A172 (cell line): ENCODE data around the genes RBM14 and KDM2A.

- RAMPAGE, long total RNA, result no peak
Measured at GRCh38 chr11:66360058-66361100, 11.2 kb downstream of the SLC29A2 start.

DNA sequence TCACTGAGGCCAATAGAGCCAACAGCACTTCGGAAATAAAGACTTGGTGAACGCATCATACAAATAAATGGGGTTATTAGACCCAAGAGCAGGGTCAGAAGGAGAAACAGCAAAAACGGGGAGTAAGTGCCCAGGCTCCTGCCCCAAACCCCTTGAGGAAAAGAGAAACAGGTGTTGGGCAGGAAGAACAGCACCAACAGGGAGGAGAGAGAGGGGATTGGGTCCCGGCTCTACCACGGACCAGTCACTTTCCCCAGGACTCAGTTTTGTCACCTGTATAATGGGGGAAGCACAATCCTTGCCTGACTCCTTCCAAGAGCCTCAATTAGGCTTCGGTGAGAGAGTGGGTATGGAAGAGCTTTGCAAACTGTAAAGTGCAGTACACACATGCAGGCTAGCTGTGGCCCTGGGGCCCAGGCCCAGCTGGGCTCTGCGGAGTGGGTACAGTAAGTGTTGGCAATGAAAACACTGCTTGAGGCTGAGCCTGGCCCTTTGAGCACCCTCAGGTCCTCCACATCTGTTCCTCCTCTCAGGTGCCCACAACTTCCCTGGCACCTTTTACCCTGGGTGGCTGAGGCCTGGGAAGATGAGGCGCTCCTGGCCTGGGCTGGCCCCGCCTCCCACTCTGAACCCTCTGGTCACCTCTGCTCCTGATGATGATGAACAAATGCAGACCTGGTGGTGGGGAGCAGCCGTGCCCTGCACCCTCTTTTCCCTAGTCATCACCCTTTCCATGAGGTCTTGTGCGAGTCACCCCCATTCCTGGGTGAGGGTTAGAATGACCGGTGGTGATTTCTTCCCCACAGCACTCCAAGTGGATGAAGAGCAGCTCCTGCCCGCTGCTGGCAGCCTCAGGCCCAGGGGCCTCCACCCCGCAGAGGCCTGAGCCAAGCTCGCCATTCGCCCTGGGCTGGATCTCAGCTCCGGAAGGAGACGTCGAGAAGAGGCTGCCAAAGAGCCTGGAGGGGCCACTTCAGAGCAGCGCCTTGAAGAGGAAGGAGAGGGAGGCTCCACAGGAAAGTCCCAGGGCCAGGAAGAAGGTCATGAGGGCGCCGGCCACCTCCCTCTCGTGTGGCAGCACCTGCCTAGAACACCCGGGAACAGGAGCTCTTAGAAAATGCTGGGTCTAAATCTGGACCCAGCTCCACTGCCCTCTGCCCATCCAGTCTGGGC lies 8.7 kb downstream of the SLC29A2 start:
- RAMPAGE, long total RNA, result no peak

DNA sequence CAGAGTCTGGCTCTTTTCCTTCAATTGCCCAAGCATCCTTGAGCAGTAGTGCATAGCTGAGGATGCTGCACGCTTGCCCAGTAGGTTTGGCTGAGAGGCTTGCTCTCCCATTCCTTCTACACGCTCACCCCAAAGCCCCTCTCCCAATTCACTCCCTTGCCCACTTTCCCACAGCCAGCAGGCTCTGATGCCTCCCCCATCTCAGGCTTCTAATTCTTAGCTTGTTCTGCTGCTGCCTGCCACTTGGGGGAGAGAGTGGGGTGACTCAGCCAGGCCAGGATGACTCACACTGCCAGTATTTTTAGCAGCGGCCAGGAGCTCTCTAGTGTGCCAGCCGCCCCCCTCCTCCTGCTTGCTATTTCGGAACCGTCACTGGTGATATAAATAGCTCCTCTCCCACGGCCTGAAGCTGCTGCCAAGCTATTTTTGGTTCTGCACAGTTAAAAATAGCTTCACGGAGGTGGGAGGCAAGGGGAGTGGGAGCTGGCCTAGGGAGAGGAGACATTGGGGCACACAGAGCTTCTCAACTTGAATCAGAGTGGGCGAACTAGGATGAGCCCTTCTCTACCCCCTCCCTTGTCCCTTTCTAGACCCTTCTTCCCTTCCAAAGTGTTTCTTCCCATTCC lies 2.7 kb upstream of the NPAS4 start:
- RAMPAGE, long total RNA, result no peak

DNA sequence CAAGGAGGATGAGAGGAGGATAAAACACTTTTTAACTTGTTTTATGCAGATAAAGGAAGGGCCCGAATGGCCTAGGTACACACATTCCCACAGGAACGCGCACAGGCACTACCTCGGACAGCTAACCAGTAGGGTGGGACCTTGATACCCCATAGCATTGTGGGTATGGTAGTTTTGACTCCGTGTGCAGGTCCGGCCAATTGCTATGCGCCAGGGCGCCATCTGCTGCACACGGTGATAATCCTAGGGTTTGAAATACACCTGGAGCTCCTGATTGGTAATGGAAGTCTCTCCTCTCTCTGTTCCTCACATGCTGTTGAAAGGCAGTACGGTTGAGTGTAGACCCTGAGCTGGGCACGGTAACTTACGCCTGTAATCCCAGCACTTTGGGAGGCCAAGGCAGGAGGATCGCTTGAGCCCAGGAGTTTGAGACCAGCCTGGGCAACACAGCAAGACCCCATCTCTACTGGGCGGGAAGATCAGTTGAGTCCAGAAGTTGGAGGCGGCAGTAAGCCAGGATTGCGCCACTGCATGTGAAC lies 341 bp upstream of the MRPL11 start:
- RAMPAGE, long total RNA, result no peak

GRCh38 chr11:66457714-66458205 lies 8.9 kb upstream of the PELI3 start:
- RAMPAGE, long total RNA, result no peak

DNA sequence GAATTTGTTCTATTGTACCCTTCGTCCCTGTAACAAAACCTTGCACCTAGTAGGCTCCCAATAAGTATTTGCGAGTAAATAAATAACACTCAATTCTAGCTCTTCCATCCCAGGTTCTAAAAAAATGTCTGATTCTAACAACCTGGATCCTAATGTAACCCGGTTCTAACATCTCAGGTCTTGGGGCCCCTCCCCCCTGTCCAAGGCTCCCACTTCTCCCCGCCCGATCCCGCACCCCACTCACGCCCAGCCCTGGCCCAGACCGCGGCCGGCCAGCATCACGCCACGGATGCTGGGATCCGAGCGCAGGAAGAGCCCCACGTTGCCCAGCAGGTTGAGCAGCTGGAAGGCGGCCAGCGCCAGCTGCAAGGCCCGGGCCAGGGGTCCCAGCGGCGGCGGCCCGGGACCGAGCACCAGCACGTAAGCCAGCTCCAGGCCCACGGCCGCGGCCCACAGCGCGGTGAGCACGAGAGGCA lies 331 bp downstream of the ZDHHC24 start:
- RAMPAGE, long total RNA, result no peak

GRCh38 chr11:66616560-66616719 lies at the start of gene RBM14:
Gene RBM14 (plus strand): TSS chr11:66616630.
- RAMPAGE, long total RNA, result no peak

GRCh38 chr11:66622802-66623649 lies 6.6 kb downstream of the RBM14 start:
- RAMPAGE, long total RNA, result no peak

GRCh38 chr11:66630004-66630555 lies 8.4 kb upstream of the RBM4 start:
- RAMPAGE, long total RNA, result no peak

- RAMPAGE, long total RNA, result no peak
Measured at GRCh38 chr11:66689715-66690376, 12.2 kb upstream of the RBM4B start.

- RAMPAGE, long total RNA, result no peak
Measured at GRCh38 chr11:66718210-66719414, 10.4 kb downstream of the SPTBN2 start.

- RAMPAGE, long total RNA, result no peak
Measured at GRCh38 chr11:66720143-66720751, 8.8 kb downstream of the SPTBN2 start.

DNA sequence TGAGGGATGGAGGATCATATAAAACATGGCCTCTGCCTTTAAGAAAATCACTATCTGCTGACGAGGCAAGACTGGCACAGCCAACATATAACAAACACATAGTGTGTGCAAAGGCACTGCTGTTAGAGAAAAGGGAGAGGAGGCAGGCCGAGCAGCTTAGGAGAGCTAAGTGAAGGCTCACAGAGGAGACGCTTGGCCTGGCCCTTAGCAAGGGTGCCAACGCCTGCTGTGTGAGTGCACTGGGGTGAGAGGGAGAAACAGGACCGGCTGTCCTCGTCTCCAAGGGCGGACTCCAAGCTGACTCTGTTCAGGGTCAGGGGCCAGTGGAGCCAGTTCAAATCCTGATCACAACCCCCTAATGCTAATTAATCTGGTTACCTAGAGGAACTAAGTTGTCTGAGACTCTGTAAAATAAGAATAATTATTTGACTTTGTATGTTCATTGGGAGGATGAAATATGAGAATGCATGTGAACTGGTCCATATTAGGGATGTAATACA lies 48.3 kb downstream of the LRFN4 start:
- RAMPAGE, long total RNA, result no peak

- RAMPAGE, long total RNA, result no peak
Measured at GRCh38 chr11:66907670-66908811, 50.1 kb downstream of the PC start.

- RAMPAGE, long total RNA, result no peak
Measured at GRCh38 chr11:66915194-66915891, 42.8 kb downstream of the PC start.

DNA sequence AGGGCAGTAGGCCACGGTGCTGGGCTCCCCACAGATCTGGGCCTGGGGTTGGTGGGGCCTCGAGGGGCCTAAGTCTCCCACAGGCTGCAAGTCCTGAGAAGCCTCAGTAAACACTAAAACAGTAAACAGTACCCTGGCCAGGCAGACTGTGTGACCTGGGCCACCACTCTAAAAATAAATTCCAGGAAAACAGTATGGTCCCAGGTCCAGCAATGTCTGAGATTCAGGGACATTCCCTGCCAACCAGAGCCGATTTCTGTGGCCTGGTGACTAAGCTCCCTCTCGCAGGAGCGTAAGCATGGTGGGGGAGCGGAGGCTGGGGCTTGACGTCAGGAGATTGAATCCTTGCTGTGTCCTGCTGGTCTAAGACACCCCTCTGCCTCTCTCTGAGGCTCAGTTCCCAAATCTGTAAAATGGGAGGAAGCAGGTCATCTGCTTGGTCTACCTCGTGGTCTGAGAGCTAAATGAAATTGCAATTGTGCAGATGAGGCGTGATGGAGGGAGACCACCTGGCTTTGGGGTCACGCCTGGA lies 2.1 kb upstream of the RHOD start:
- RAMPAGE, long total RNA, result no peak

DNA sequence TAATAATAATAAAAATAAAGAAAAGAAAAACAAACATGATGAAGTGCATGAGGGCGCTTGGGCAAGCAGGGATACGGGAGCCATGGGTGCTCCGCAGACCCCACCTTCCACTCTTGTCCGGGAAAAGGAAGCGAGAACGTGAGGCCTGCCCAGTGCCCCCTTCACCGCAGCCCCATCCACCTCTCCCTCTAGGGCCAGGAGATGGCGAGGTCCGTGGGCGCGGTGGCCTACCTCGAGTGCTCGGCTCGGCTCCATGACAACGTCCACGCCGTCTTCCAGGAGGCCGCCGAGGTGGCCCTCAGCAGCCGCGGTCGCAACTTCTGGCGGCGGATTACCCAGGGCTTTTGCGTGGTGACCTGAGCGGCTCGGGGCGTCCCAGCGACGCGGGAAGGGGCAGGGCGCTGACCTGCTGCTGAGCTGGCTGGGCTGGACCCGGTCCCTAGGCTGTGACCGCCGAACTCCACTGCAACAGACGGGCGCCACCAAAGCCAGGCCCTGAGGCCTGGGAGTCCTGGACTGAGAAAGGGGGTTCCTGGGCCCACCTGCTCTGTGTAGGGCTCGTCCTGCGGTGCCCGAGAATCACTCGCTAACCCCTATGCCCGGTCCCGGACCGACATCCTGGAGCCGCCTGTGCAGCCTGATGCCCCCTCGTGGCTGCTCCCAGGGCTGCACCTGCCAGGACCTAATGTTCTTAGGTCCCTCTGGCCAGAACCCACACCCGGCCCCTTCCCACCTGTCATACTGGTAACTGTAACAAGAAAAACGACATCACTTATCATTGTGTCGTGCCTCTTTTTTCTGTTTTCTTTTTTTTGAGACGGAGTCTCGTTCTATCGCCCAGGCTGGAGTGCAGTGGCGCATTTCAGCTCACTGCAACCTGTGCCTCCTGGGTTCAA lies 14.8 kb downstream of the RHOD start:
- RAMPAGE, long total RNA, result no peak

GRCh38 chr11:67117535-67118065 lies 1.5 kb upstream of the KDM2A start:
- RAMPAGE, long total RNA, result no peak

- RAMPAGE, long total RNA, result no peak
Measured at GRCh38 chr11:67118806-67119588, at the start of gene KDM2A. Gene KDM2A (plus strand): TSS chr11:67119263.

DNA sequence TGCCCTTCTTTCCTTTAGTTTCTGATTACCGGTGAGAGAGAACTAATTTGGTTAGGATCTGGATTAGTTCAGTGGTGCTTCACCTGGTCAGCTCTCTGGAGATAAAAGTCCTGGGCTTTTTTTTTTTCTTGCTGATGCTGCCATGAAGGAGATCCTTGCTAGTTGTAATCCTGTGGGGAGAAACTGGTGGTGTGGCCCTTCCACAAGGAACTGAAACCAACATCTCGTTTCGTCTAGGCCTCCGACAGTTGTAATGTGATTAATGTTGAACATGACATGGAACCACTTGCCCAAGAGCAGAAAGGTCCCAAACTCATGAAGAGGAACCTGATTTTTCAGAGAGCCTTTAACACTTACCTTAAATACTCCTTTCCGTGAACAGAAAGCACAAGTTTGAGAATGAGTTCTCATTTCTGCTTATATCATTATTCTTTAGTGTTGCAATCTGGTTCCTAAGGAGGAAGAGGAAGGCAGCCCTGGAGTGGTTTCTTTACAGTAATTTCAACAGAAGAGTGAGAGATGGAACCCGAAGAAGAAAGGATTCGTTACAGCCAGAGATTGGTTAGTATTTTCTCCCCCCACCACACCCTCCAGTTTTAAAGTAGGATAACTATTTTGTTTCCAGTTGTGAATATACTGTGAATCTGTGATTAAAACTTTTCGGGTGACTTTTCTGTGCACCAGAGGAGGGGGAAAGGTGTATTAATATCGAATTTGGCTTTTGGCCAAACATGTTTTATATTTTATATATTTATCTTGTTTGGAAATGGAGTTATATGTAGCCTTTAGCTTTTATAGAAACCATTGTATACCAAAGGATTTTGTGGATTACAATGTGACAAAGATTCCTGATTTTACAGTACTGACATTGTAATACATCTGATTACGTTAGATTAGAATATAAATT lies 2.0 kb downstream of the KDM2A start:
- RAMPAGE, long total RNA, result no peak